Sternocleidomastoid (tissue), 1 donor: Measurements from ENCODE around the gene NTN4.

DNA sequence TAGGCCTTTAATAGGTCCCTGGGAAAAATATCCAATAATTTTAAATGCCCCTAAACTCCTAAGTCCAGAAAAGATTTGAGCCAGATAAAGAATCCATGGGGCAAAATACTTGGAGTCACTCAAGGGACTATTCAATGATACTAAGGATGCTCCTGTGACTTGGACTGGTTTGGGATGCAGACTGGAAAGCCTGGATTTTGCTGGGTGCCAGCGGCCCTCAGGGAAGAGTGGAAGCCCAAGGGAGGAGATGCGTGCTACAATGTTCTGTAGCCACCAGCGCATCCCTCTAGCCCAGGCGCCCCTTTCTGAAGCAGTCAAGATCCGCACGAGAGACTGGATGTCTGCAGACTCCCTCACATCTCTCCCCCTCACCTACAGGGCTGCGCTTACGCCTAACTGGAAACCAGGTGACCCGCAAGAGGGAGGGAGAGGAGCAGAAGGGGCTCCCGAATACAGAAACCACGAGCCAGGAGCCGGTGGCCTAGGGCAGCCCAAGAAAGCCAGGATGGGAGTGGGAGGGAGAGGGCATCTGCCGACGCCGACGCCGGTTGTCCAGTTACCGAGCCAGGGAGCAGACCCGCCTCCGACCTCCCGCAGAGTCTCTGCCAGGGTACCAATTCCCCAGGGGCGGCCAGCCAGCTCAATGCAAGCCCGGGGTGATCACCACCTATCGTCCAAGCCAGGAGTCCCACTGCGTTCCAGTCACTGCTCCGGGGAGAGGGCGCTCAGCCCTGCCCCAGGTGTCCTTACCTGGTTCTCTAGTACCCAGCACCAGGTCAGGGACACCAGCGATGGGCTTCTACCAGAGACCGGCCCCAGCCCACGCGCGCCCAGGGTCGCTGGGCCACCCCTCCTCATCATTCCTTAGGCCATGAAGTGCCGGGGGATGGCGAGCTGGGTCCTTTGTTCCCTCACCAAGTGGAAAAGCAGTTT, 1.3 kb downstream of the NTN4 start:
- PRO-cap: unidirectional peak, plus-strand start at position 670 of the sequence

- PRO-cap: bidirectional peak, plus-strand start at chr12:95790308, minus-strand start at chr12:95790180
Observed at GRCh38 chr12:95789969-95790488, 535 bp downstream of the NTN4 start.

DNA sequence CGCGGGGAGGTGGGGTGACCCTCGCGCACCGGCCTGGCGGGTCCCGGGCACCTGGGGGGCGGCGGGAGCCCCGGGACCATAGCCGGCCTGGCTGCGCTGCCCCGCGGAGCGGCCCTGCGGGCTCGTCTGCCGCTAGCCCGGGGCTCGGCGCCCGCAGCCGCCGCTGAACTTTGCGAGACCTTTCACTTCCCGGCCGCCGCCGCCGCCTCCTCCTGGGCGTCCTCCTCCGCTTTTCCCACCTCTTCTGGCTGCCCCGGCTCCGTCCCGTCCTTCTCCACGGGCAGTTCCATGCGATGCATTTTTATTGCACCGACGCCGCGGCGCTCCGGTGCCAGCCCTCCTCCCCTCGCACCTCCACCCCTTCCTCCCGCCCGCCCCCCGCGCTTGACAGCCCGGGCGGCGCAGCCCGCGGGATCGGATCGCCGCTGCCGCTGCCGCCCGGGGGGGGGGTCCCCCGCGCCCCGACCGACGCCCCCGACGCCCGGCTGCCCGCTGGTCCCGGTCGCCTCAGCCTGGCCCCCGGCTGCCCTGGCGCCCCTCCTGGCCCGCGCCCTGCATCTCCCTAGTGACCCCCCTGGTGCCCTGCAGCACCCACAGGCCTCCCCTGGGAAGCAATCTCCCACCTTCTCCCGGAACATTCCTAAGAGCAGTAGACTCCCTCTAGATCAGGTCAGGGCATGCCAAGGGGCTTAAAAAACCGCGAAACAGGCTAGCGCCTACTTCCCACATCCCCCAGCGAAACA, at the start of gene NTN4:
TSS of gene NTN4 (minus strand) at position 276 of the 743 bp plus-strand sequence.
- PRO-cap: bidirectional peak, plus-strand start at position 388 of the sequence, minus-strand start at position 275 of the sequence; bidirectional peak, plus-strand start at position 450 of the sequence, minus-strand start at position 443 of the sequence

- PRO-cap: bidirectional peak, plus-strand start at chr12:95791530, minus-strand start at chr12:95791361
Observed at GRCh38 chr12:95791232-95791875, 790 bp upstream of the NTN4 start.

DNA sequence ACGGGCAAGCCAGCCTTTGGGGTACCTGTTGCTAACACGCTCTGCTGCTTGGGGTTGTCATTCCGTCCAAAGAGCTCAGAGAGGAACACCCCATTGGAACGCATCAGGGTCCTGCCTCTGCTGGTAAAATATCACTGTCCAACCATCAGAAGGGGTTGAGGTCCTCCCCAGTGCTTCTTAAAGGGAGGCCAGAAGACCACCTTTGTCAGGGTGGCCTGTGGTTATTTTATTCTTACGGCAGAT, 441 bp downstream of the AMDHD1 start:
- PRO-cap: no peak

DNA sequence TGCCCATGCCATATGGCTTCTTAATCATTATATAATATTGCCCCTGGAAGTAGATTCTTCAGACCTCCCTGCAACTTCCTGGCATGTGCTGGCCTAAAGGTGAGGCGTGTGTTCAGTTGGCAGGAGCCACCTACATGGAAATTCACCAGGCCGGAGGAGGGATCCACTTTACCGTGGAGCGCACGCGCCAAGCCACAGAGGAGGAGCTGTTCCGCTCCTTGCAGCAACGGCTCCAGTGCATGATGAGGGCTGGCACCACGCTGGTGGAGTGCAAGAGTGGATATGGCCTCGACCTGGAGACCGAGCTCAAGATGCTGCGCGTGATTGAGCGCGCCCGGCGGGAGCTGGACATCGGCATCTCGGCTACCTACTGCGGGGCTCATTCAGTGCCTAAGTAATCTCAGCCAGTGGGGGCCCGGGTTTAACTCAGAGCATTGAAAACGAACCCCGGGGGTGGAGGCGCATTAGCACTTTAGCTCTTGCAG, 13.5 kb downstream of the AMDHD1 start:
- PRO-cap: no peak

- PRO-cap: no peak
Observed at GRCh38 chr12:96280287-96281314, 86.4 kb downstream of the ELK3 start.

- PRO-cap: no peak
Observed at GRCh38 chr12:96298752-96299000, 101.6 kb downstream of the CDK17 start.

DNA sequence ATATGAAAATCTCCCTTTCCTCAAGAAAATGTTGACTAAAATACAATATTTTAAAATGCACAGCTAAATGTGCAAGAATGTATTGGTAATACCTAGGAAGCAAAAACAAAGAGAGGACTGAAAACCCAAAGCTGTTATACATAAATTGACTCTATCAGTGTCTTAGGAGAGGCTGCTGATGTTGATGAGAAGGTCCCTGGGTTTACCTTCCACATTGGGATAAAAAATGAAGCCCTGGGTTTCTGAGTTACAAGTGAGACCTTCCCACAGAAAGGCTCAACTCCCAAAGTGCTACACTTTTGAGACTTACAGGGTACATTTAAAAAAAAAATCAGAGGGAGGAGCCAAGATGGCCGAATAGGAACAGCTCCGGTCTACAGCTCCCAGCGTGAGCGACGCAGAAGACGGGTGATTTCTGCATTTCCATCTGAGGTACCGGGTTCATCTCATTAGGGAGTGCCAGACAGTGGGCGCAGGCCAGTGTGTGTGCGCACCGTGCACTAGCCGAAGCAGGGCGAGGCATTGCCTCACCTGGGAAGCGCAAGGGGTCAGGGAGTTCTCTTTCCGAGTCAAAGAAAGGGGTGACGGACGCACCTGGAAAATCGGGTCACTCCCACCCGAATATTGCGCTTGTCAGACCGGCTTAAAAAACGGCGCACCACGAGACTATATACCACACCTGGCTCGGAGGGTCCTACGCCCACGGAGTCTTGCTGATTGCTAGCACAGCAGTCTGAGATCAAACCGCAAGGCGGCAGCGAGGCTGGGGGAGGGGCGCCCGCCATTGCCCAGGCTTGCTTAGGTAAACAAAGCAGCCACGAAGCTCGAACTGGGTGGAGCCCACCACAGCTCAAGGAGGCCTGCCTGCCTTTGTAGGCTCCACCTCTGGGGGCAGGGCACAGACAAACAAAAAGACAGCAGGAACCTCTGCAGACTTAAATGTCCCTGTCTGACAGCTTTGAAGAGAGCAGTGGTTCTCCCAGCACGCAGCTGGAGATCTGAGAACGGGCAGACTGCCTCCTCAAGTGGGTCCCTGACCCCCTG, 84.3 kb downstream of the CDK17 start:
- PRO-cap: no peak

DNA sequence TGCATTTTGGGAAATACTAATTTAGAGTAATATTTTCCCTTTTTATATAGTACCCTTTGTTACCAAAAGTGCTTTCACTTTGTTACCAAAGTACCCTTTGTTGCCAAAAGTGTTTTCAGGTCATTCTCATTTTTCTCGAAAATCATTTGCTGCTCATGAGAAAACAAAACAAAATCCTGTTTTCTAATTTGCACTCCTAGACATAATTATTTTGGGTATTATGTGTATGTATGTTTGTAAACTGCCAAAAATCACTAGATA, 93.0 kb downstream of the NEDD1 start:
- PRO-cap: no peak

GRCh38 chr12:97305987-97306498, 399.0 kb downstream of the NEDD1 start:
- PRO-cap: no peak

GRCh38 chr12:98470702-98471461, 44.5 kb upstream of the TMPO start:
- PRO-cap: no peak

GRCh38 chr12:98514981-98515147, 526 bp upstream of the TMPO start:
- PRO-cap: no peak

GRCh38 chr12:98893650-98894201, 248.6 kb downstream of the APAF1 start:
- PRO-cap: no peak

- PRO-cap: no peak
Observed at GRCh38 chr12:99238088-99238420, 409.5 kb upstream of the GARIN6 start.

GRCh38 chr12:99609863-99610175, 37.7 kb upstream of the GARIN6 start:
- PRO-cap: no peak

DNA sequence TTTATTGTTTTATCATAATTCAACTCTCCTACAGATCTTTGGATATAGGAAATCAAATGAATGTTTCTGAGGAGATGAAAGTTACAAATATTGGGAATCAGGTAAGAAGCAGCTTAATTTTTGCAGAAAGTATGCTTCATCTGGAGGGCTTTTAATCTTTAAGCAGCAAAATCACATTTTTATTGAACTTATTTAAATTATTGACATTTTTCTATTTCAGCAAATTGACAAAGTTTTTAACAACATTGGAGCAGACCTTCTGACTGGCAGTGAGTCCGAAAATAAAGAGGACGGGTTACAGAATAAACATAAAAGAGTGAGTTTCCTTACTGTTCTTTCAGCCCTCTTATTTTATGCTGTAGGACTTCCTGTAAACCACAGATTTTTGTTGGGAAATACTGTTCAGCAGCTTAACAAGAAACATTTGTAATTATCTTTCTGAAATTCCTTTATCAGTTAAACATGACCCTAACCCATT, 21.2 kb upstream of the SLC17A8 start:
- PRO-cap: no peak

DNA sequence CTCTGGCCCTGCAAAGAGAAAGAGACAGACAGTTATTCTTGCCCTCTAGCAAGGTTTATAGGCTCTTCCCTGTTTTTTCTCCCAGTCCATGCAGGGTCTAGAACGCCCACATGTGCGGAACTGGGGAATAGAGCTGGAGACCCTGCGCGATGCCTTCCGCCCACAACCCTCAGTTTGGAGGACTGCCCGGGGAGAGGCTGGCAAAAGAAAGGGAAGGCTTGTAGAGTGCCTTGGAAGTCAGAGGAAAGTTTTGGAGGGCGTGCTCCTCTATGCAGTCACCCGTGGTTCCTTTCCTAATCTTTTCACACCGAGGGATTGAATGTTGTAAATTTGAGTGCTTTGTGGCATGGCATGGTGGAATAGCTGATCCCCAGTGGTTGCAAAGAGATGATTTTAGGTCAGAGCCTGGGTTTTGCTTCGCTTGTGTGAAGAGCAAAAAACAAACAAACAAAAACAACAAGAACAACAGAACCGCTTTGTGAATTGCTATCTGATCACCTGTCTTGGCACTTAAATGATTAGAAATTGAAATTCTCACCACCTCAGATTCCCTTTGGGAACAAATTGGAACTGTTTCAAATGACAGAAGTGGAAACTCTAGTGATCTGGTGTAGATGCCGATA, 889 bp downstream of the GAS2L3 start:
- PRO-cap: no peak

DNA sequence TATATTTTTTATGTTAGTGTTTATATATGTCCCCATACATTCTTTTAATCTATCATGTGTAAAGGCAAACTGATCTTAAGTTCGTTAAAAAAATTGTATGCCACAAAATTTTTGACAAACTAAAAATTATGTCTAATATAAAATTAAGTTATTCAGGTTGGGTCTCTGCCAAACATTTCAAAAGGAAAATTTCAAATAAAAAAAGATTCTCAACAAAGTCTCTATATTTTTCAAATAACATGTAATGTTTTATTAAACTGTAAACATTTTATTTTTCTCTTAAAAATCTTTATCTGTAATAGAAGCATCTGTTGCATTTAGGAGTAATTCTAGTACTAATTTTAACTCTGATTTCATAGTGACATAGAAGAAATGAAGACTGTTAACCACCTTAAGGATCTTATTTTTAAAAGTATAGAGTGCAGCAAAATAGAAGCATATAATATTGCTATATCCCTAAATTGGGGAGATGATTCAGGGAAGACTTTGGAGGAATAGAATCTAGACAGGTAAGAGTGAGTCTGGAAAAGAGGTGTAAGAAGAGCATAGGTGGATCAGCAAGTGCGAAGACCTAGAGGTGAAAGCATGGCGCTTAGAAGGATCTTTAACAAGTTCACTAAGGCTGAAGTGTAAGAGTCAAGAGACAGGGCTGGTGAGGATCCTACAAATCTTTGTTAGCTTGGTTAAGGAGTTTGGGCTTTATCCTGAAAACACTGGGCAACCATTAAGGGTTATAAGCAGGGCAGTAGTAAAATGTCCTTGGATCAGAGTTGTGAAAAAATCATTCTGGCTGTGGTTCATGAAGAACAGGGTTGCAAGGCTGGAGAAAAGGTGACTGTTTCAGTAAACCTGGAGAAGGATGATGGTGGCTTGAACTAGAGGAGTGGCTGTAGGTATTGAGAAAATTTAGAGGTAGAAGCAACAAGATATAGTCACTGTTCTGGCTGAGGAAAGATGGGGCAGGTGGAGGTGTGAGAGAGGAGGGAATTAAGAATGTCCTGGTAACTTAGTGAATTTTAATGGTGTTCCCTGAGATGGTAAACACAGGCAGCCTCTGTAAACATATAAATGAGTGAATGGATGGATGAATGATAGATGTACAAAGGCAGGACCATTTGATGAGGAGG, 4.2 kb downstream of the GAS2L3 start:
- PRO-cap: no peak

DNA sequence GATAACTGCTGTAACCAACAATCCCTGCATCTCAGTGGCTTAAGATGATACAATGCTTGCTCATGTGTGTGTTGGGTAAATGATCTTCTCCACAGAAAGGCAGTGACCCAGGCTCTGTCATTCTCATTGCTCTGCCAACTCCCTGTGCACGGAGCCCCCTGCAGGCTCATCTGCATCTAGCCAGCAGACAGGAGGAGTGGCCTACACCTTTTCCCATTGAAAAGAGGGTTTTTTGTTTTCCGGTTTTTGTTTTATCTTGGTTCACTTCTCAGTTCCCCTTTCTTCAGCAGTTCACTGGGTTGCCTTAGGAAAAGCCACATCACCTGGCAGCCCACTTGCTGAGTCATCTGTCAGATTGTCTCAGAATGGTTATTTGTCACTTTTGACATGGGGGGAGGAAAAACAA, 193.3 kb downstream of the ANO4 start:
- PRO-cap: no peak